Measurements from ENCODE around the genes GUCA1A and MRPS10.

GRCh38 chr6:41577756-41579010 is 32.0 kb downstream of the FOXP4 start:
- PRO-cap, 2 experiments, result no peak in any of the 2 experiments

- PRO-cap, 2 experiments, result no peak in any of the 2 experiments
Observed at GRCh38 chr6:41599126-41600349, 38.7 kb upstream of the MDFI start.

DNA sequence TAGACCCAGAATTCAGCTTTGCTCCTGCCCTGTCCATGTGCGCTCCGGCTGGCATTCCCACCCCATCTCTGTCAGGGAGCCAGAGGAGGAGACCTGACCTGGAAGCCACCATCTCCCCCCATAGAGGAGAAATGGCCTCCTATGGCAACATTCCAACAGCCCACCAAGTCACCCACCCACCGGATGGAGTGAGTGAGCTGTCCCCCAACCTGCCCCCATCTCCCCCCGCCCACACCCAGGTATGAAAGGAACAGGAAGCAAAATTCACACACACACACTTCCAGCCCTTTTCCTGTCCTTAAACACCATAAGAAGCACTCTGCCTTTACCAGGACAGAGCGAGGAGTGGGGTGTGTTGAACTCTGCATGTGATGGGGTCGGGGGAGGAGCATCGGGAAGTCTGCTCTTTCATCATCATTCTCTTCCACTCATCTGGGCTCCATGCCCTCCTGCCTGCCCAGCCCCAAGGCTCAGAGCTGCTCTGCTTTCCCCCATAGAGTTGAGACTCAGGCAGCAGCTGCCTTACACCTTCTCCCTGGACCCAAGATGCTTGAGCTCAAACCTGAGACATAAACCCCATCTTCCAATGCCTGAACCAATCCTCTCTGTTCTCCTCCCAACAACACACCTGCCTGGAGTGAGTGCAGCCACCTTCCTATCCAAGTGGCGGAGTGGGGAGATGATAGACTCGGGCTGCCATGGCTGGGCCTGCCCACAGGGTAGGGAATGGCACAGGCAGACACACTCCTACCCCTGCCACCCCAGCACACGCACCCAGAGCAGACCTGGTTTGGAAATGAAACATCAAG is 28.6 kb downstream of the TFEB start:
- PRO-cap, 2 experiments, result no peak in any of the 2 experiments

GRCh38 chr6:41730372-41730867 is 5.0 kb downstream of the TFEB start:
- PRO-cap, 2 experiments, result peak in 2 of 2 experiments; most common plus-strand start chr6:41730768 (in 2); most common minus-strand start chr6:41730609 (in 1)

DNA sequence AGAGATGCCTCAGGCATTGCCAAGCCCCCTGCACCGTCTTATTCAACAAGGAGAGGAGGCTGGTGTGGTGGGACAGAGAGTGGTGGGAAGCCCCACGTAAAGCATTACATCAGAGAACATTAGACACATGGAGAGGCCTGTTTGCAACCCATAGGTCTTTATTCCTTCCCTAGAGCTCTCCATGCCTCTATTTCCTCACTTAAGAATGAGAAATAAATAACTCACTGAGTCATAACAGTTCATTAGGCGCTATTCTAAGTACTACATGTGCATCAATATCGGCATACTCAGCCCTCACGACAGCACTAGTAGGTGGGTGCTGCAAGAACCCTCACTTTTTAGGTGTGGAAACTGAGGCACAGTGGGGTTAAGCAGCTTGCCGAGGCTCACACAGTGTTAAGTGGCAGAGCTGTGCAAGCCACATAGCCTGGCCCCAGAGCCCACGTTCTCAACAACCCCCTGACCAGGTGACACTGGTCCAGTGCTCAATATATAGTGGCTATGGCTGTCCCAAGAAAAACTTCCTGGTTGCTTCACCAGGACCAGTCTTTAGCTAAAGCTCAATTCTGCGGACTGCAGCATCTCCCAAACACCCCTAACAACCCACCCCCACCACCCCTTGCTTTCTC is 4.4 kb downstream of the TFEB start:
- PRO-cap, 2 experiments, result peak in 1 of 2 experiments; most common plus-strand start position 284 of the sequence (in 1)

DNA sequence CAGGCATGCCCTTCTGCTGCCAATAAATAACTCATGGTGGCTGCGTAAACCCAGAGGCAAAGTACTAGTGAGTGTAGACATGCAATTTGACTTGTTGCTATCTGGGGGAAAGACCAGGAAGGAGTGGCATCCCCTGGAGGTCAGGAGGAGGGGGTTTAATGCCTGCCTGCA is 1.7 kb downstream of the CCND3 start:
- PRO-cap, 2 experiments, result no peak in any of the 2 experiments

GRCh38 chr6:41940171-41941203 is 1.1 kb downstream of the CCND3 start:
- PRO-cap, 2 experiments, result no peak in any of the 2 experiments

DNA sequence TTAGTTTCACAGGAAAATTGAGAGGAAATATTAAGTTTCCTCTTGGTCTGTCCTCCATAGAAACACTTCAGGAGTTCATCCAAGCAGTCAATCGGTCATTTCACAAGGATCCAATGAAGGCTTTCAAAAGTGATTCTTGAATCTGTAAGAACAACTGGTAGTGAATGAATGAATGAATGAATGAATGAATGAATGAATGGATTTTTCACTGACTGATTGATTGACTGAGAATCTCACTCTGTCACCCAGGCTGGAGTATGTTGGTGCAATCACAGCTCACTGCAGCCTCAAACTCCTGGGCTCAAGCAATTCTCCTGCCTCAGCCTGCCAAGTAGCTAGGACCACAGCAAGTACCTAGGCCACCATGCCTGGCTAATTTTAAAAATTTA is 39.4 kb upstream of the TAF8 start:
- PRO-cap, 2 experiments, result no peak in any of the 2 experiments

GRCh38 chr6:42100556-42100798 is 41.9 kb downstream of the C6orf132 start:
- PRO-cap, 2 experiments, result no peak in any of the 2 experiments

DNA sequence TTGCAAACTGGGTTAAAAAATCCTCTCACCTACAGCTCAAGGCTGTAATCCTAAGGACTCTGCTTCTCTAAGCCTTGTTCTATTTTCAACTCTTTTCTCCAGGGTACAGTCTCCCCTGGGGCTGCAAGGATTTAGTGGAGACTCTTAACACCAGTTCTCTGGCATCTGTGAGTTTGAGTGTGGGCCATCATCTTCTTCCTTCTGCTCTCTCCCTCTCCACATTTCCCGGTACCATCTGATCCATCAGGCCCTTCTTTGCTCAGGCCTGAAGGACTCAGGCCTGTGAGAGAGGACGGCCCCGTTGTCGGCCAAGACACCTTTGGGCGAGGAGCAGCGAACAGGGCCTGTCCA is at the start of gene GUCA1A:
Gene GUCA1A, plus strand, starts transcription at position 134 of the 351 bp plus-strand sequence.
- PRO-cap, 2 experiments, result no peak in any of the 2 experiments

DNA sequence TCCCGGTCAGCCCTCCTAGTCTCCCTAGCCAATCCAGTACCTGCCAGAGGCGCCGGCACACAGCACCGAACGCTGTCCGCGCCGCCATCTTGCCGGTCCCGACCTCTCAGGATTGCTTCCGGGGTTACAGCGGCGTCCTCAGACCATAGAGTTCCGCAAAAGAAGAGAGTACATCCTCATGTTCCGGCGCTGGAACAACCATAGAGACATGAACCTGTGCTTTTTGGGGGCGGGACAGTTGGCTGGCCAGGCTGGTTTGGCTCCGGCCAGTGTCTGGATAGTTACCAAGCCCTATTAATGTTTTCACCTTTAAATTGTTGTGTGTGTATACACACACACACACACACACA is at the start of gene MRPS10:
Gene MRPS10, minus strand, starts transcription at position 100 of the 350 bp plus-strand sequence.
- PRO-cap, 2 experiments, result peak in 2 of 2 experiments; most common plus-strand start position 214 of the sequence (in 1); most common minus-strand start position 100 of the sequence (in 2)

GRCh38 chr6:42227194-42227951 is 9.7 kb upstream of the MRPS10 start:
- PRO-cap, 2 experiments, result no peak in any of the 2 experiments

GRCh38 chr6:42251906-42252273 is 34.2 kb upstream of the MRPS10 start:
- PRO-cap, 2 experiments, result no peak in any of the 2 experiments

- PRO-cap, 2 experiments, result no peak in any of the 2 experiments
Observed at GRCh38 chr6:42316475-42317268, 99.0 kb upstream of the MRPS10 start.

DNA sequence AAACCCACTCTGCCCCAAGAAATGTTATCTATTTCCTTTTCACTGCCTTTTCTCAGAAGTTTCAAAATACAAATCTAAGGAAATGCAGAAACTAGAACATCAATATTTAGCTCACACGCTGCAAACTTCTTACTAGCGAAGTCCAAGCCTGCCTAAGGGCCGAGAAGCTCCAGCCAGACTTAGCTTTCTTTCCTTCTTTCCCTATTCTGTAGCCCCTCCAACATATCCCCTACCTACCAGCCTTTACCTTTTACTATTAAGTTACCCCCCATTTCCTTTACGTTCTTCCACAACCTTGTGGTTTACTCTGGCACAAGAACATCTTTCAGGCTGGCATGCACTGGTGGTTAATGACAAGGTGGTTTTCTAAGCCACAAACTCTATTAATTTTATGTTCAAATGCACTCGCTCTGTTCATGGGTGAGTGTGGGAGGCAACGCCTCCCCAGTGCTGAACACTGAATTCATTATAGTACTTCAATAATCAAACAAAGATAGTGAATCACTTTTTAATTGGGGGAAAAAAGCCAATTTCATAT is 64.5 kb downstream of the TRERF1 start:
- PRO-cap, 2 experiments, result no peak in any of the 2 experiments

- PRO-cap, 2 experiments, result no peak in any of the 2 experiments
Observed at GRCh38 chr6:42548027-42548561, 15.7 kb upstream of the UBR2 start.

- PRO-cap, 2 experiments, result peak in 2 of 2 experiments; most common minus-strand start chr6:42784397 (in 2)
Observed at GRCh38 chr6:42784278-42784550, 2.4 kb downstream of the BICRAL start.

- PRO-cap, 2 experiments, result no peak in any of the 2 experiments
Observed at GRCh38 chr6:42788564-42789433, 6.9 kb downstream of the BICRAL start.

DNA sequence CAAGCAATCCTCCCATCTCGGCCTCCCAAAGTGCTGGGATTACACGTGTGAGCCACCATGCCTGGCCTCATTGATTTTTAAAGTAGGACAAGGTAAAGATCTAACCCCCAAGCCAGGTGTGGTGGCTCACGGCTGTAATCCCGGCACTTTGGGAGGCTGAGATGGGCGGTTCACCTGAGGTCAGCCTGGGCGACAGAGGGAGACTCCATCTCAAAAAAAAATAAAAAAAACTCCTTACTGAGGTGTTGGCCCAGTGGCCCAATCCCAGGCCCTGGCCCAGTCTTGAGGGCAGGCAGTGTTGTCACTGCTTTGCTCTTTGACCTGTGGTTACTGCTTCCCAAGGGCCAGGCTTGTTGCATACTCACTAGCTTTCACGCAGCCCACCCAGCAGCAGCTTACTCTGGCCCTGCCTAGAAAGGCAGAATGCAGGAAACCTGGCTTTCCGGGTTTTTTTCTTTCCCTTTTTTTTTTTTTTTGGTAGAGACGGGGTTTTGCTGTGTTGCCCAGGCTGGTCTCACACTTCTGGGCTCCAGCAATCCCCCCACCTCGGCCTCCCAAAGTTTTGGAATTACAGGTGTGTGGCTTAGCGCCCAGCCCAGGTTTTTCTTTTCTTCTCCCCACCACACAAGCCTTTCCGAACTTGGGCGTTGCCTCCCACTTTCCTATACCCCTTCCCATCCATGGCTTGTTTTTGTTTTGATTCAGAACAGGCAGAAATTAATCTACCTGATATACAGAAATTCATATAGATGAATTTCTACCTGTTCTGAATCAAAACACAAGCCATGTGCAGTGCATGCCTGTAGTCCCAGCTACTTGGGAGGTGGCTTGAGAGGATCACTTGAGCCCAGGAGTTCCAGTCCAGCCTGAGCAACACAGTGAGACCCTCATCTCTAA is 13.3 kb downstream of the CNPY3 start:
- PRO-cap, 2 experiments, result no peak in any of the 2 experiments

DNA sequence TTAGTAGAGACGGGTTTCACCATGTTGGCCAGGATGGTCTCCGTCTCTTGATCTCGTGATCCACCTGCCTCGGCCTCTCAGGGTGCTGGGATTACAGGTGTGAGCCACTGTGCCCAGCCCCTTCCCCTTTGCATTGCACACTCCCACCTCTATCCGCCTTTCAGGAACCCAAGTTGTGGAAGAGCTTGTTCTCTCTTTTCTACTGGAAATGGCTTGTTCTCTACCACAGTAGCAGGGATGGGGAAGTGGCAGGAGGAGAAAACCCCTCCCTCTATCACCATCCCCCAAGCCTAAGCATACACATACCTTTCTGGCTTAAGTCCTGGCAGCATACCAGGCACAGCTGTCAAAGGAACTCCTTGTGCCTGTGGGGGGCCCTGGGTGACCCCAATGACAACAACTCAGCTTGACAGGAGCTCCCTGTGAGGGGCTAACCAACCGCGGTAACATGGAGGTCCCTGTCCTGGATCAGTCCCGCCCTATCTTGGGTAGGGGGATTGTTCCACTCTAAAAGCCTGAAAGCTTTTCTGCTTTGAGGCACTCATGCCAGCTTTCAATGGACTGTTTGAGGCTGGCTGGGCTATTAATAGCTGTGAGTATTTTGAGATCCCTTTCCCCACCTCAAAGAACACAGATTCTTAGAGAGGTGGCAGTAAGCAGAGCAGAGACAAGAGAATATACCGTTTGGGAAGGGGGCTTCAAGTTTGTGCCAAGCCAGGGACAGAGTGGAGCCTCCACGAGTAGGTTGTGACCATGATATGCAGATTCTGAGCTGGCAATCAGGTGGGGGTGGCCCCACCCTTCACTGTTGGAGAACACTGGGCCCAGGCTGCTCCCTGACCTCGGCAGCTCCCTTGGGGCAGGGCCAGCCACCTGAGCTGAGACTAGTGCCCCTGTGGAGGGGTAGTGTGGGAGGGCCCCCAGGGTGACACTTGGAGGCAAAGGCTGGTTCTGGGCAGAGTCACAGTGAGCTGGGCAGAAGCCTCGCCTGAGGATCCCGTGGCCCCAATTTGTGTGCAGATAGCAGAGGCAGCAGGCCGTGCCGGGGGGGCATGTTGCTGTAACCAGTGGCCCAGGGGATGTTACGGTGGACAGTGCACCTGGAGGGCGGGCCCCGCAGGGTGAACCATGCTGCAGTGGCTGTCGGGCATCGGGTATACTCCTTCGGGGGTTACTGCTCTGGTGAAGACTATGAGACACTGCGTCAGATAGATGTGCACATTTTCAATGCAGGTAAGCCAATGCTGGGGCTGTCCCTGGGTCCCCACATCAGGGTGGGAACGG is 2.5 kb downstream of the KLHDC3 start:
- PRO-cap, 2 experiments, result peak in 1 of 2 experiments; most common plus-strand start position 624 of the sequence (in 1)